Parietal lobe (tissue), 2 donors: ENCODE results near the genes DIDO1 and ARFGAP1.

DNA sequence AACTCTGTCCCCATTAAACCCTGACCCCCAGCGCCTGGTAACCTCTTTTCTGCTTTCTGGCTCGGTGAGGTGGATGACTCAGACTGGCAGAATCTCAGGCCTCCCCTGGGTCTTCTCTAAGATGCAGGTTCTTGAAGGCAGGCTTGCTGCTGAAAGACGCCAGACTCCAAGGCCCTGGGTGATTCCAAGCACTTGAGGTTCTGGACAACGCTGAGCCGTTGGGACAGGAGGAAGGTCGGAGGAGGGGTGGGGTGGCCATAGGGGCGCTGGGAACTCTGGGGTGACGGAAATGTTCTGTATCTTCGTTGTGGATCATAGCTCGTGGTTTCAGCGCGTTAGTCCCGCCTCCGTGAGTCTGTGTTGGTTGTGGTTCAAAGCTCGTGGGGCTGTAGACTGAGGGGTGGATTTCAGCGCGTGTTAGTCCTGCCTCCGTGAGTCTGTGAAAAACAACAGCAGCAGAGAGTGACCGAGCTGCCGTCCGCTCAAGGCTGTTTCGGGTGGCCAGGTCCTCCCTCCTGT lies 7.6 kb downstream of the NTSR1 start:
- RAMPAGE, long total RNA = no peak

DNA sequence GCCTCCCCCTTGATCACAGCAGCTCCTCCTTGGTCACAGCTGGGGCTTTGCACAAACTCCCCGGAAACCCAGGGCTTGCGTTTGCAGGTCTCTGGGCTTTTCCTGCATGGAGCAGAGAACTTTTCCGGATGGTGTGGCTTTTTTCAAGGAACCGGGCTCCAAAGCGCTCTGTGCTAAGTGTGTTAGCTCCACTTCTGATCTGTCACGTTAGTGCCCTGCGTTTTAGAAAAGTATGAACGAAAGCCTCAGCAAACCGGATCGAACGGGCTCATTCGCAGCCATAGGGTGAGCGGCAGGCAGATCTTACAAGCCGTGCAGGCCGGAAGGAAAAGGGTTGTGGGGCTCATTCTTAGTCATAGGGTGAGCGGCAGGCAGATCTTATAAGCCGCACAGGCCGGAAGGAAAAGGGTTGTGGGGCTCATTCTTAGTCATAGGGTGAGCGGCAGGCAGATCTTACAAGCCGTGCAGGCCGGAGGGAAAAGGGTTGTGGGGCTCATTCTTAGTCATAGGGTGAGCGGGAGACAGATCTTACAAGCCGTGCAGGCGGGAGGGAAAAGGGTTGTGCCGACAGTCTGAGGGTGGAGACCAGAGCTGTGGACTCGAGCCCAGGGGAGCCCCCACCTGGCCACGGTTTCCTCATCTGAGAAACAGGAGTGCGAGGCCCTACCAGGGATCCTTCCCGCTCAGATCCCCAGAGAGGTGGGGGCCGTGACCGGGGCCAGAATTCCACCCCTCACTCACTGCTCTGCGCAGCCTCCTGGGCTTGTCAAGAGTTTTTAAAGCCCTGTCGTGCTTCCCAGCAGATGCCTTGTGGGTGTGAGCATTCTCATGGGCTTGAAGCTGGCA lies 31.6 kb downstream of the NTSR1 start:
- RAMPAGE, long total RNA = no peak

DNA sequence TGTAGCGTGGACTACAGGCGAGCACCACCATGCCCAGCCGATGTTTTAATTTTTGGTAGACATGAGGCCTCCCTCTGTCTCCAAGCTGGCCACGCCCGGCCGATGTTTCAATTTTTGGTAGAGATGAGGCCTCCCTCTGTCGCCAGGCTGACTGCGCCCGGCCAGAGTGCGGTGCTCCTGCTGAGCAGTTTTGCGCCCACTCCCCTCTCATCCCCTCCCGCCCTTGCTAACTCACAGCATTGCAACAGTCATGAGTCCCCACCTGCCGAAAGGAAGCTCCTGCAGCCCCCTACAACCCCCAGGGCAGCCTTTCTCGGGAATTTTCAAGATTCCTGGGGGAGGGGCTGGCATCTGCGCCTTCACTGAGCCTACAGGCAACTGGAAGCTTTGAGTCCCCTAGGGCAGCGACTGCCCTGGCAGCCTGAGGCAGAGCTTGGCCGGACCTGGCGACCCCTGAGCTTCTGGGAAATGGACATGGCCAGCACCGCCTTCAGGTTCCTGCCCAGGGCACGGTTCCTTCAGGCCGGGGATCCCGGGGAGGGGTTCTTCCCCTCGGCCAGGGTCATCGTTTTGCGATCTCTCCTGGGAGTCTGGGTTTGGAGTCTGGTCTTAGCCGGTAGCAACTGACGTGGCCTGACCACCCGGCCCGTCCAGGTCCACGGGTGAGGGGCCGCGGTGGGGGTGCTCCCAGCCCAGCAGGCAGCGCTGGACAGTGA lies 868 bp upstream of the COL9A3 start:
- RAMPAGE, long total RNA = no peak

DNA sequence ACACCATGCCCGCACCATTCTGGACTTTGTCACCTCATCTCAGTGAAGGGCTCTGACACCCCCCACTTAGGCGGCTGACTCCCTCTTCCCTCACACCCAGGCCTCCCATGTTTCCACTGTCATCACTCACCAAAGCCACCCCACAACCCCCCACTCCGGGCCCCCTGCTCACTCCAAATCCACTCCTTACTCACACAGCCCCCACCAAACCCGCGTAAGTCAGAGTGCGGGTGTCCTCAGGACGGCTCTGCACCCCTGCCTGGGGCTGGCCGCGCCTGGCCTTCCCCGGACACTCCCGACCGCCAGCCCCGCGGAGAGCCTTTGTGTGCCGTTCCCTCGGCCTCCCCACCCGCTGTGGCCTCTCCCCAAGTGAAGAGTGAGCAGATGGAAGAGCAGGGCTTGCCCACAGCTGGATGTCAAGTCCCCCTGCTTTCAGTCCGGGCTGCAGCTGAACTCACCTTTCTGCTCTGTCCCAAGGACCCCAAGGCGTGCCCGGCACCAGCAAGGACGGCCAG lies 21.5 kb downstream of the TCFL5 start:
- RAMPAGE, long total RNA = no peak

- RAMPAGE, long total RNA = no peak
Observed at GRCh38 chr20:62881502-62881935, 19.9 kb upstream of the TCFL5 start.

- RAMPAGE, long total RNA = no peak
Observed at GRCh38 chr20:62926366-62927095, at the start of gene DIDO1. TSS of gene DIDO1 (minus strand) at chr20:62926505.

DNA sequence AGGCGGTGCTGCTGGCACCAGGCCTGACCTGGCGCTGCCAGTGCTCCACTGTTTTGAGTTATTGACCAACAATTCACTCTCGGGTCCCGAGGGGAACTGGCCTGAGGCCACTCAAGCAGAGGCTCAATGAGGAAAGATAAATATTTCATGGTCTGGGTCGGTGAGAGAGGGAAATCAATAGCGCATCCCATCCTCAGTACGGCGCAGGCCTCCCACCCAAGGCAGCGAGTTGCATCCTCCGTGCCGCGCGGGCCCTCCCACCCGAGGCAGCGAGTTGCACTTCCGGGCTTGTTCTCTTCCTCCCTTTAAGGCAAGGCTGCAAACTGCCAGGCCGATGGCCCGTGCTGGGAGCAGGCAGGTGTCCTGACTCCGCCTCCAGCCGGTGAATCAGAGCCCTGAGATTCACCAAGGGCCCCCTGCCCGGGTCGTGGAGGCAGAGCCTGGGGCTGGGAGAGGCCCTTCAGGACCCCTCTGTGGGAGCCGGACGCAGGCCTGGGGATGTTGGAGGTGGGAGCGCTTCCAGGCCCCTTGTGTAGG lies 22.9 kb upstream of the BHLHE23 start:
- RAMPAGE, long total RNA = no peak

DNA sequence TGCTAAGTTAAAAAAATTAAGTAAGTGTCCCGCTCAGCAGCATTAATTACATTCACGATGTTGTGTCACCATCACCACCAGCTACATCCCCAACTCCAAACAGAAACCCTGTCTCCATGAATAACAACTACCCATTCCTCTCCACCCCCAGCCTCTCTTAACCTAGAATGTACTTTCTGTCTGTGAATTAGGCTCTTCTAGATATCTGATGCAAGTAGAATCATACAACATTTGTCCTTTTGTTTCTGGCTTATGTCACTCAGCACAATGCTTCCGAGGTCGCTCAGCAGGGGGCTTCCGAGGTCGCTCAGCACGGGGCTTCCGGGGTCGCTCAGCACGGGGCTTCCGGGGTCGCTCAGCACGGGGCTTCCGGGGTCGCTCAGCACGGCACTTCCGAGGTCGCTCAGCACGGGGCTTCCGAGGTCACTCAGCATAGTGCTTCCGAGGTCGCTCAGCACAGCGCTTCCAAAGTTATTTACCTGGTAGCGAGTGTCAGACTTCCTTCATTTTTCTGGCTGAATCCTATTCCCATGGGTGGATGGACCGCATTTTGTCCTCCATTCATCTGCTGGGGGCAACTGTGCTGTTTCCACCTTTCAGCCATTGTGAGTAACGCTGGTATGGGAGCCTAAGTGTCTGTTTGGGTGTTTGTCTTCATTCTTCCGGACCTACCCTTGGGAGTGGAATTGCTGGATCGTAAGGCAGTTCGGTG lies 31.0 kb upstream of the BHLHE23 start:
- RAMPAGE, long total RNA = no peak

- RAMPAGE, long total RNA = no peak
Observed at GRCh38 chr20:63178761-63179752, 36.9 kb downstream of the YTHDF1 start.

DNA sequence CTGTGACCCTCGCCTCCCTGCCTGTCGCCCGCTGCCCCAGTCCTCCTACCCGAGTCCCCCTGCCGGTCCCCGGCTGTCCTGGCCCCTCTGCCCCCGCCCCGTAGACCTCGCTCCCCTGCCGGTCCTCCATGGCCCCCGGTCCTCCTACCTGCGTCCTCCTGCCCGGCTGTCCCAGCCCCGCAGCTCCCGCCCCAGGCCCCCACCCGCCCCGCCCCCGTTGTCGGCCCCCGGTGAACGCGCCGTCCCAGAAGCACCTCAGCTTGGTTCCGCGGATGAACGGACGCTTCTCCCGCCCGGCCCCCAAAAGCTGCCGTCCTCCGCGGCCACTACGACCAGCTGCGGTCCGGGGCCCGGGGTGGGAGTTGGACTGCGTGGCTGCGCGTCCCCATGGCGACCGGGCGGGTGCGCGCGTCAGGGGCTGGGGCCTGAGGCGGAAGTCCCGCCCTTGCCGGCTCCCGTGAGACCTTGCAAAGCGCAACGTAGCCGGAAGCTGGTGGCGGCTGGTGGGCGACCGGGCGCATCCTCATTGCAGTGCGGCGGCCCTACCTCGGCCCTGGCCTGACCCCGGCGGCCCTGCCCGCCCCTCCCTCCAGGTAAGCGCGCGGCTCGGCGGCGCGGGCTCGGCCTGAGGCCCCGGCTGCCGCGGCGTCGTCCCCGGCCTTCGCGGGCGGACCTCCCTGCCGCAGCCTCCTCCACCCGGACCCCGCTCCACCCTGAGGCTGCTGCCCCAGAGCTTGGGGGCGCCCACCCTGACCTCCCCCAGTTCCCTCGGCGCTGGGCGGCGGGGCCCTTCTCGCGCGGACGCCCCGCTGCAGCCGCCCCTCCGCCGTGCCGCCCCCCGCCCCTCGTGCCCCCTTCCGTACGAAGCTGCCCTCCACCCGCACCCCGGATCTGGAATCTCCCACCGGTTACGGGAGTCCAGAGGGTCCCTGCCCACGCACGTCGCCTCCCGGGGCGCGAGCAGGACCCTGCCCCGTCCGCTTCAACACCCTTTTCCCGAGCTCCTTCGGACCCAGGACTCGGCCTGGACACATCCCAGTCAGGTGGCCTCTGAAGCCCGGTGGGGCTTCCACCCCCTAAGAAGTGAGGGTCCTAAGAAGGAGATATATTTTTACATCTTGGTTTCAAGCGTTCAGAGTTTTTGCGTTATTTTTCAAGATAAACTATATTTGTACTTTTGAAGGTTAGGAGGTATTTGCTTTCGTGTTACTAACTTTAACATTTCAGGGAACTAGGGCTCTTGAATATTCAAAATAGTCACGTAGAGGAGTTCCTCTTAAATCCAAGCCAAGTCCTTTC lies at the start of gene ARFGAP1:
ARFGAP1 (plus strand) TSS at position 486 of the 1,299 bp plus-strand sequence.
- RAMPAGE, long total RNA = no peak

DNA sequence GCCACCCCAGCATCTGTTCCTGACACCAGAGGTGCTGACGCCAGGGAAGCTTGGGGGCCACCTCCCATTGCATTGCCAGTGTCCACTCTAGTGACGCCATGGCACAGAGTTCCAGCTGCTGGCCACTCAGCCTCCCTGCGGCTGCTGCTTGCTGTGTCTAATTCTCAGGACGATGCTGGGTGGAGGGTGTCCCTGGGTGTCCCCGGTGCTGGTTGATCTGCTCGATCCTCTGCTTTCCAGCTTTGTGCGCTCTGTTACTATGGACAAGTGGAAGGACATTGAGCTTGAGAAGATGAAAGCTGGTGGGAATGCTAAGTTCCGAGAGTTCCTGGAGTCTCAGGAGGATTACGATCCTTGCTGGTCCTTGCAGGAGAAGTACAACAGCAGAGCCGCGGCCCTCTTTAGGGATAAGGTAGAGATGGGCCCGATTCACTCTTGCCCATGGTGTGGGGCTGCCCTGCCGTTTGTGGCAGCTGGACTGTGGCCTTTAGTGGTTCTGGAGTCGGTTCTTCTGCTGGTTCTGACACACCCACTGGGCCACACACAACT lies 3.7 kb downstream of the ARFGAP1 start:
- RAMPAGE, long total RNA = no peak

- RAMPAGE, long total RNA = no peak
Observed at GRCh38 chr20:63281038-63281845, 8.6 kb downstream of the ARFGAP1 start.

DNA sequence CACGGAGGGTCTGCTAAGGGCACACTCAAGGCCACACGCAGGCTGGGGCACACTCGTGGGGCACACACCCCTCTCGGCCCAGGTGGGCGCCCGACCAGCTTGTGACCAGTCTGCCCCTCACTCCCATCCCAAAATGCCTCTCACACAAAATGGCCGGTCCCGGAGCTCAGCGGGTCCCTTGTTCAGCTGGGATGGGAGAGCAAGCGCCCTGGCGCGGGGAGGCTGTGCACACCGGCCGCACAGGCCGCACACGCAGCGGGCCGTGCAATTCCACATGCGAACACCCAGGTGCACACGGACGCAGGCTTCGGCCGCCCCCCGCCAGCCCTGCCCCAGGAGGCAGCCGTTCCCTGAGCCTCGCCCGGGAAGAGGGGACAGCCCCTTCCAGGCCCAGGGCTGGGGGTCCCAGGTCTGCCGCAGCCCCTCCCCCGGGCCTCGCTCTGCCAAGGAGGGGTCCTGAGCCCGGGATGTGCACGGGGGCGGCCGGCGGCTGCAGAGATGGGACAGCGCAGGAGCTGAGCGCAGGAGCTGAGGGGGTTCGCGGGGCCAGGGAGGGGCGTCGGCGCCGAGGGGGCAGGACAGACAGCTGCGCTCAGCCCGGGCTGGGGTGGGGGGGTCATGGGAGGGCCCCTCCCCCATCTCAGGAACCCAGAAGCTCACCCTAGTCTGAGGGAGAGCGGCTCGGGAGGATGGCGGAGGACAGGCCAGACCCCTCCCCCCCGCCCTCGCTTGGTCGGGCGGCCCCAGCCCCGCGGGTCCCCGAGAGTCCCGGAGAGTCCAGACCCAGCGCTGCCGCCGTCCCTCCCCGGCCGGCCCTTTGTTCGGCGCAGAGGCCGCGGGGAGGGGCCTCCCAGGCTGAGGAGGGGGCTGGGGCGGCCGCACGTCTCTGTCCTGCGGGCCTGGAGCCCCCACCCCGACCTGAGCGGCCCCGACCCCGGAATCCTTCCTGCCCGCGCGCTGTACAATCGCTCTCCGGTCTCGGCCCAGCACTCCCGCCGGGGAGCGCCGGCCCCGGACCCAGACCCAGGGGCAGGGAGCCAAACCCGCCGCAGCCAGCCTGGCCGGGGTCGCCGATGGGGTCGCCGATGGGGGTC lies 1.1 kb downstream of the KCNQ2 start:
- RAMPAGE, long total RNA = no peak

- RAMPAGE, long total RNA = no peak
Observed at GRCh38 chr20:63497056-63497426, 1.8 kb downstream of the EEF1A2 start.

GRCh38 chr20:63500849-63501331 lies 2.0 kb upstream of the EEF1A2 start:
- RAMPAGE, long total RNA = no peak

GRCh38 chr20:63521457-63522419 lies 1.2 kb downstream of the PPDPF start:
- RAMPAGE, long total RNA = no peak

- RAMPAGE, long total RNA = no peak
Observed at GRCh38 chr20:63567051-63567776, 6.8 kb downstream of the HELZ2 start.

- RAMPAGE, long total RNA = no peak
Observed at GRCh38 chr20:63573357-63573986, 567 bp downstream of the HELZ2 start.

GRCh38 chr20:63577169-63577722 lies 3.2 kb upstream of the HELZ2 start:
- RAMPAGE, long total RNA = no peak

GRCh38 chr20:63652043-63652956 lies 924 bp downstream of the STMN3 start:
- RAMPAGE, long total RNA = no peak